ENCODE results near the gene SHD.

DNA sequence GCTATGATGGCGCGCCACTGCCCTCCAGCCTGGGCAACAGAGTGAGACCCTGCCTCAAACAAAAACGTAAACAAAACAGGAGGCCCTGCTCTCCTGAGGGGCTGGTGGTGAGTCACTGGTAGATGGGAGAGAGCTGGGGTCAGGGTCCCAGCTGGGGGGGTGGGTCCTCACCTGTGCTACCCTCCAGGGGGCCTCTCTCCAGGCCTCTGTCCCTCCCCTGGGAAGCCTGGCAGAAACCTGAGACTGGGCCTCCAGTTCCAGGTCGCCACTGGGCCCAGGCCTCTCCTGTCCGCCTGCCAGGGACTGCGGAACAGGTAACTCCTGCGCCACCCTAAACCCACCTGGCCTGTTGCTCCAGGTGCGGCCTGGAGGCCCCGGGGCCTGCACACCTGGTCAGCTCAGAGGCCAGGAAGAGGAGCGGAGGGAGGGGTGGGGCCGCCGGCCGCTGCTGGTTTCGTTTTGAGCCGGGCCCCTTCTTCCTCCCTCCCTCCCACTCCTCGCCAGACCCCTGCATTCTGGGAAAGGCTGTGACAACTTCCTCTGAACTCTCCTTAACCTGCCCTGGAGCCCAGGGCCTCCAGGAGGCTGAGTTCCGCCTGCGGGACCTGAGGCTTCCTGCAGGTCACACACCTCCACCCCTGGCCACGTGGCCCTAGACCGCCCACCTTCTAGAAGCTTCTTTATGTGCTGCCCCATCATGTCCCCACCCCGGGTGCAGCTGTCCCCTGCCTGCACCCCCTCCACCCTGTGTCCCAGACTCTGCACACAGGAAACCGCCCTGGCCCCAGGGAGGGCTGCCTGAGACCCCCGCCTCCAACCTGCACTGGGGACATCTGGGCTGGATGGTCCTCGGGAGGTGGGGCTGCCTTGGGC lies 17.4 kb upstream of the ZBTB7A start:
- PRO-cap, 2 experiments: no peak in any of the 2 experiments

GRCh38 chr19:4086232-4086993 lies 19.7 kb upstream of the ZBTB7A start:
- PRO-cap, 2 experiments: no peak in any of the 2 experiments

DNA sequence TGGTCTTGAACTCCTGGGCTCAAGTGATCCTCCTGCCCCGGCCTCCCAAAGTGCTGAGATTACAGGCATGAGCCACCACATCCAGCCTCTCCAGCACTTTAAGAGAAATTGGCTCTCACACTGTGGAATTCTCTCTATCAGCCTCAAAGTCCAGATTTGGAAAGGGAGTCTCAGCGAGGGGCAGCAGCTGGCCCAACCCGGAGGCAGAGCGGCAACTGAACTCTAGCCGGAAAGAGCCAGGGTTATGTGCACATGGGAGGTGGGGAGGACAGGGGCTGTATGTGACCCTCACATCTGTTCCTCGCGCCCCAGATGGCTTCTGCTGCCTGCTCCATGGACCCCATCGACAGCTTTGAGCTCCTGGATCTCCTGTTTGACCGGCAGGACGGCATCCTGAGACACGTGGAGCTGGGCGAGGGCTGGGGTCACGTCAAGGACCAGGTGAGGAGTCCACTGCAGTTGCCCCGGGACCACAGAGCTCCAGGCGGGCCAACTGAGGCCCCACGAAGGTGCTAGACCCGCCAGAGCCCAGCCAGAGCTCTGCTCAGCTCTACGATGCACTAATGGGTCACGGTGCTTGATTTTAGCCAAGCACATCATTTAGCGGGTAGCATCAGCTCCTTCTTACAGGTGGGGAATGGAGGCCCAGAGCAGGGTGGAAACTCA lies 1.3 kb downstream of the CREB3L3 start:
- PRO-cap, 2 experiments: no peak in any of the 2 experiments

GRCh38 chr19:4172446-4173163 lies 9.8 kb downstream of the SIRT6 start:
- PRO-cap, 2 experiments: no peak in any of the 2 experiments

DNA sequence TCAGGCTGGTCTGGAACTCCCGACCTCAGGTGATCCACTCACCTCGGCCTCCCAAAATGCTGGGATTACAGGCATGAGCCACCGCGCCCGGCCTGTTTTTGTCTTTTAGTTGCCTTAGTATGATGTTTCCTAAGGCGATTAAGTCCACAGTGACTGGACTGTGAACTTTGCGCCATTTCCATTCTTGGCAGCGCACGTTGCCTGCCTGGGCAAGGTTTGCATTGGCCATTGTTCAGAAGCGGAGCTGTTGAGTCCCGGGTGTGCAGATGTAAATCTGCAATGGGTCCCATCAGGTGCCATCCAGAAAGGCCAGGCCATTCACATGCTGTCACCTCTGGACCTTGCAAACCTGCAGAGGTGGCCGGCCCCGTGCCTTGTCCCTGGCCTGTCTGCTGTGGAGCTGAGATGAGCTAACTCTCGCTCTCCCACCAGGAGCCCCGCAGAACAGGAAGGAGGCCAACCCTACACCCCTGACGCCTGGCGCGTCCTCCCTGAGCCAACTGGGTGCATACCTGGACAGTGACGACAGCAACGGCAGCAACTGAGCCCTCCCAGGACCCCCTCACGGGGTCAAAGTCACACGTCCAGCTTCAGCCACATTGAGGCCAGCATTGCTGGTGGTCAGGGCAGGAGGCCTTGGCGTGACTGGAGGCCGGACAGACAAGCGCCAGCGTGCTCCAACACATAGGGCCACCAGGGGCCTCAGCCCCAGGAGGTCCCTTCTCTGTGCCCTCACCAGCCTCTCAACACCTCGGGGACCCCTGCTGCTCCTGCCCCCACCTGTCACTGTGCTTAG lies 10.7 kb upstream of the SHD start:
- PRO-cap, 2 experiments: no peak in any of the 2 experiments

DNA sequence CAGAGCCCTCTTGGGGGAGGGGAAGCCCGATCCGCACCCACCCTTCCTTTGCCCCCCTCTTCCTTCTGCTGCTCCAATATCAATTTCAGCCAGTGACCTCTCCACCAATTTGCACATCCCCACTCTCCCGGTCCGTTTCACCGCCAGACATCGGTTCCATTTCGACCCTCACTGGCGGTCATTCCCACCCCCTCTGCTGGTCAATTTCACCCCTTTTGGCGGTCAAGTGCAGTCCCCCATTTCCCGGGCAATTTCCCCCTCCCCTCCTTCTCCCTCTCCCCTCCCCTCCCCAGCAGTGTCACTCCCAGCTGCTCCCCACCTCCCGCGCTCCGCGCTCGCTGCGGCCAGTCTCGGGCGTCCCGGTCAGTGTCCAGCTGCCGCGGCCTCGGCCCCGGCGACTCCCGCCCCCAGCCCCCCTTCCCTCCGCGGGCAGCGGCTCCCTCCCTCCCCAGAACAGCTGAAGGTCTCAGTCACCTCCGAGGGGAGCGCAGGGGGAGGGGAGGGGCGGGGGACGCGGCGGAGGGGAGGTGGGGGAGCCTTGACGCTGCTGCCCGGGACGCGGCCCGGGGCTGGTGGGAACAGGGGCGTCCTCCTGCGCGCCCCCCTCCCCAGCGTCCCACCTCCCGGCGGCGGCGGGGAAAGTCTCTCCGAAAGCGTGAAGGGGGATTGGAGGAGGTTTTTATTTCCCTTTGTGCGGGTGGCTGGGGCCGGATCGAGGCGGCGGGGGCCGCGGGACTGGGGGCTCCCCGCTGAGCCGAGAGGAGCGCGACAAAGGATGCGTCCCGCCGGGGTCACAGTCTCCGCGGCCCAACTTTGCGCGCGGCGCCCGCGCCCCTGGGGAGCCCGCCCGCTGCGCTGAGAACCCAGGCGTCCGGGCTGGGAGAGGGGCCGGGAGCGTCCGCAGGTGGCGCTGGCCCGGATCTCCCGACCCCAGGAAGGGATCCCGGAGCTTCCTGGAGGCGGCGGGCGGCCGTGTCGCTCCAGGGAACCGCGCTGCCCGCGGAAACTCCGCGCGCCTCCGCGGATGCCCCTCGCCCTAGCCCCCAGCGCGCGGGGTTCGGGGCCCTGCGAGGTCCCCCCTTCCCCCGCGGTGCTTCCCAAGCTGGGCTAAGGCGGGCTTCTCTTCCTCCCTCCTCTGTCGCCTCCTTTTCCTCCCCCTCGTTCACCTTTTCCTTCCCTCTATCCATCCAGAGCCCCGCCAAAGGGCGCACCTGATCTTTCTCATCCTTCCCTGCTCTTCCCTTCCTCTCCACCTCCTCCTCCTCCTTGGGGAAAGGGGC lies at the start of gene SHD:
SHD (plus strand) TSS at position 544 of the 1,280 bp plus-strand sequence.
- PRO-cap, 2 experiments: peak in 1 of 2 experiments; most common plus-strand start position 347 of the sequence (in 1); most common minus-strand start position 400 of the sequence (in 1)

GRCh38 chr19:4327104-4328077 lies 11.2 kb downstream of the STAP2 start:
- PRO-cap, 2 experiments: no peak in any of the 2 experiments

DNA sequence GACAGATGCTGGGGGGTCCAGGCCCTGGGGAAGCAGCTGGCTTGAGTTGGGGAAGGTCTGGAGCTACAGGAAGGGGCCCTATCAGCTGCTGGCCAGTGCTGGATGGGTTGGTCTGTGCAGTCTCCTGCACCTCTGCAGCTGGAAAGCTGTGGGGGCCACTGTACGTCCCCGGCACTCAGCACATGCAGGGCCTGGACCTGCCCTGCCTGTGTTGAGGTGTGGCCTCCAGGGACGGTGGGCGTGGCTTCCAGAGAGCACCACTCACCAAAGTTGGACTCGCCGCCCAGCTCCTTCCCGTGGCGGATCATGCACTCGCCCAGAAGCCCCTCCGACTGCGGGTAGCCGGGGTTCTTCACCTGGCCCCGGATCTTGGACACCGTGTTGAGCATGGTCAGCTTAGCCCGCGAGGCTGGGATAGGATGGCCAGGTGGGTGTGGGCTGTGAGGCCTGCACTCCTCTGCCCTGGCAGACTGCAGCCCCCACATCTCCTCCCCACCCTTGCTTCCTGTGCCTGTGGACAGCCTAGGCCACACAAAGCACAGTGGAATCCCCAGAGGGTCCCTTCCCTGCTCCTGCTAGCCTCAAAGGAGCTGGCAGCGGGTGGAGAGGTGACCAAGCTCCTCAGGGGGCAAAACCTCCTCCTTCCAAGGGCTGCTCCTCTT lies 22.0 kb downstream of the MPND start:
- PRO-cap, 2 experiments: no peak in any of the 2 experiments

DNA sequence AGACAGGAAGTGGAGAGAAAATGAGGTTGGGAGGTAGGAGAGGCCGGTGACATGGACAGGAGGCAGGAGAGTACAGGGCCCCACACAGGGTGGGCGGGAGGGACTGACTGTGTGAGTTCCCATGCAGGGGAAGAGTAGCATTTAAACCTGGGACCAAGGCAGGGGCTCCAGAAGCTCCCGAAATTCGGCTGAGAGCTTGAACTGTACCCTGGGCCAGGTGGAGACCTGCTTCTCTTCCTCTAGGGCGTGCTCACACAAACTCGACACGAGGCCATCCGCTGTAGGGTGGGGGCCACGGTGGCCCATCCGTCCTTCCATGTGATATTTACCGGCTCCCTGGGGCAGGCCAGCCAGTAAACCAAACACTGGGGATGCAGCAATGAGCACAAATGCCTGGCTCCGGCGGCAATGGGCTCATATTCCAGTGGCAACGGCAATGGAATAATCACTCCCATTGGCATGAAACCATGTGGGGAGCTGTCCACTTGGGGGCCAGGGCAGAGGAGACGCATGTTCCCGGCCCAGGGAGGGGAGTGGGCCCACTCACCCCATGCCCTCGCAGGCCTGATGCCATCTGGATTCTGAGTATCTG lies 10.9 kb downstream of the SH3GL1 start:
- PRO-cap, 2 experiments: no peak in any of the 2 experiments

DNA sequence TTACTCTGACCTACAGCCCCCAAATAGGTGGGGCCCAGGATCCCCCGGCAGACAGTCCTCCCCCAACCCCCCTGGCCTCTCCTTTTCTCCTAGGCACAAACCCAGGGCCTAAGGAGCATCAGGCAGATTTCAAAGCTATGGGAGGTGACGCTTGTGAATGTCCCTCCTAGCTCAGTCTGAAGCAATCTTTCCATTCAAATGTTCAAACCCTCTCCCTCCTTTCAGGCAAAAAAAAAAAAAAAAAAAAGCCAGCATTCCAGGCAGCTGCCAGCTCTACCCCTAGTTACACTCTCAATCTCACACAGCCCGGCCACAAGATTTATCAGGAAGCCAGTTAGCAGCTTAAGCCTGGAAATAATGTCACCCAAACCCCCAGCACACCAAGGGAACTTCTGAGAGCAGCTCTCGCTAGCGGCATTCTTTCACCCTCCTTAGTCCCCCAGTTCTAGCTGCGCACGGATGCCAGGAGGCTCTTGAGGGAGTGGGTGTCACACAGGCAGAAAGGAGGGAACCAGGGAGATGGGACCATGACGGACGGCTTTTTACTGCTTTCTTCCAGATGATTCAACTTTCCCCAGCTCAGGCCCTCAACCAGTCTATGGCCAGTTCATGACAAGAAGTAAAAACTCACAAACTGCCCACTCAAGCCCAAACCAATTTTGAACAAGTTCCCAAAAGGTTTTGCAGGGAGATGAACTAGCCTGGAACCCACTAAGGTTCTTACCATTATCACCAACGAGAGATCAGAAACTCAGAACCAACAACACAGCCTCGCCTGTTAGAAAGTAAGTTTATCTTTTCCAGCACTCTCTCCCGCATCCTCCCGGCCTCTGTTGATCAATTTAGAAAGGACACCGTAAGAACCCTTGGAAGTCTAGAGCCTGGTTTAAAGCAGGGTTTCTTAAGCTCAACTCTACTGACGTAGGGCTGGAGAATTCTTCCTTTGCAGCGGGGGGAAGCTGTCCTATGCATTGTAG lies 6.2 kb downstream of the SH3GL1 start:
- PRO-cap, 2 experiments: peak in 1 of 2 experiments; most common plus-strand start position 282 of the sequence (in 1); most common minus-strand start position 178 of the sequence (in 1)

GRCh38 chr19:4504221-4504916 lies 13.9 kb downstream of the PLIN4 start:
- PRO-cap, 2 experiments: no peak in any of the 2 experiments

DNA sequence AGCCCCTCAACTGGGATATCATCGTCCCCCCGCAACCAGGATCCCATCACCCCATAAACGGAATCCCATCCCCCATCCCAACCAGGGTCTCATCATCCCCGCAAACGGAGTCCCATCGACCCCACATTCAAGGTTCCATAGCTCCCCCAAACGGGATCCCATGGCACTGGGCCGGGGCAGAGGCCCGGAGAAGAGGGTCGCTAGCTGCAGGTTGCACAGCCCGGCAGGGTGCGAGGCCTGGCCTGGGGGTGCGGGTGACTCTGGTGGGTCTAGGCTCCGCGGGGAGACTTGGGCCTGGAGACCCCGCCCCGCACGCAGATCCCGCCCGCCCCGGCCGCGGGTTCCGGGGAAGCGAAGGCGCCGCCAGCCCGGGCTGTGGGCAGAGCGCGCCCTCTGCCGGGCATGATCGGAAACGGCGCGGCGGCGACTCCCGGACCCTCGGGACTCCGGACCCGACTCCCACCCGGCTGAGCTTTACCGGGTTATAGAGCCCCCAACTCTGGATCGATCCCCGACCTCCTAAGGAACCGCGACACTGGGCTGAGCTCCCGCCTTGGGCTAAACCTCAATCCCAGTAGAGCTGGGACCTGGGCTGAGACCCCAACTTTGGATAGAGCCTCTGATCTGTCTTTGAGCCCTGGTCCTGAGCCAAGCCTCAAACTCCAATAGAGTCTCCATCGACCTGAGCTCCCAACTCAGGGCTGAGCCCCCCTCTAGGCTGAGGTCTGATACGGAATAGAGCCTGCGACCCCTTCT lies 3.1 kb upstream of the TNFAIP8L1 start:
- PRO-cap, 2 experiments: peak in 1 of 2 experiments; most common plus-strand start position 407 of the sequence (in 1); most common minus-strand start position 262 of the sequence (in 1)

GRCh38 chr19:4653873-4654278 lies 14.6 kb downstream of the TNFAIP8L1 start:
- PRO-cap, 2 experiments: no peak in any of the 2 experiments

DNA sequence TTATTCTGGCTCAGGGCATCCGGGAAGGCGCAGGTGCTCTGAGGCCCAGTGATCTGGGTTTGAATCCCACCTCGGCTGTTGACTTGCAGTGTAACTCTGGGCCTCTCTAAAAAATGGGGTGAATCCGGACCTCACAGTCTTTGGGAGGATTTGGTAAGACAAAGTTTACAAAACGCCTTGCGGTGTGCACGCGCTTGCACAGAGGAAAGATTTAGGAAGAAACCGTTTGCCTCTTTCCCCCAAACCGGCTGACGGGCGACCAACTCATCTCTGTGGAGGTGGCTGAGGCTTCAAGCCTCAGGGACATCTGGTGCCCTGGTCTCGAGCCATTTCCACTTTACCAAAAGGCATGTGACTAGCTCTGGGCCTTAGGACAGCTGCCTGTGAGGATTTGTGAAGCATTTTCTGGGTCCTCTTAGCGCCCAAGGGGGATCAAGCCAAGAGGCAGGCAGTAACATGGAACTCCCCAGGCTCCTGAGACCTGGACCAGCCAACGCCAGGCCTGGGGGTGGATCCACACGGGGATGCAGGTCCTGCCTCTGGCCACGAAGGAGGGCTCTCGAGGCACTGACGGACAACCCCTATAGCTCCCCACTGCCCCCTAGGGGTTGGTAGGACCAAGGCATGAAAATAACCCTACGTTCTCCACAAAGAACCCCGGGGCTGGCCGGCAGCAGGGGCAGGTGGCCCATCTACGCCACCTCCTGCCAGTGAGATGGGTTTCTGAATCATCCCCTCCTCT lies 6.8 kb upstream of the MYDGF start:
- PRO-cap, 2 experiments: no peak in any of the 2 experiments

GRCh38 chr19:4699207-4699608 lies 24.4 kb downstream of the DPP9 start:
- PRO-cap, 2 experiments: no peak in any of the 2 experiments

GRCh38 chr19:4703651-4704753 lies 19.6 kb downstream of the DPP9 start:
- PRO-cap, 2 experiments: no peak in any of the 2 experiments

DNA sequence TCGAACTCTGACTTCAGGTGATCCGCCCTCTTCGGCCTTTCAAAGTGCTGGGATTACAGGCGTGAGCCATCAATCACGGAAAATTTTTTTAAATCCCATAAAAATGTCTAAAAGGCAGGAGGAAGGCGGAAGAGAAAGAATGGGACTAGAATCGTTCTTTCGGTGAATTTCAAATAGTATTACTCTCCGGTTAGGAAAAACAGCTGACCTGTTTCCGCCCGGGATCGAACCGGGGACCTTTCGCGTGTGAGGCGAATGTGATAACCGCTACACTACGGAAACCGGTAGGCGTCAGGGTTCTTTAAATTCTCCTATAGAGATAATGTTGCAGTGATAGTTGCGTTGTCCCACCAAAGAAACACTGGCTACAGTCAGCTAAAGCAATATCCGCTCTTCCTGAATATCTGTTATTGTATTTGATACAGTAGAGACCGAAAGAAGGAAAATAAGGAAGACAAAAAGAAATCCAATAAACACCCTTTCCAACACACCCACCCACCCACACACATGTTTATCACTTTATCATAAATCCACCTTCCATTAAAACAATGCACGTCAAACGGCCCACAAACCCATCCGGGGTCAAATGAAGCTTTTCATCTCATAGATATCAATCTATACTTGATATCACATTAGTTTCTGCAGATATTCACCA lies 911 bp upstream of the DPP9 start:
- PRO-cap, 2 experiments: peak in 1 of 2 experiments; most common plus-strand start position 322 of the sequence (in 1); most common minus-strand start position 282 of the sequence (in 1)

DNA sequence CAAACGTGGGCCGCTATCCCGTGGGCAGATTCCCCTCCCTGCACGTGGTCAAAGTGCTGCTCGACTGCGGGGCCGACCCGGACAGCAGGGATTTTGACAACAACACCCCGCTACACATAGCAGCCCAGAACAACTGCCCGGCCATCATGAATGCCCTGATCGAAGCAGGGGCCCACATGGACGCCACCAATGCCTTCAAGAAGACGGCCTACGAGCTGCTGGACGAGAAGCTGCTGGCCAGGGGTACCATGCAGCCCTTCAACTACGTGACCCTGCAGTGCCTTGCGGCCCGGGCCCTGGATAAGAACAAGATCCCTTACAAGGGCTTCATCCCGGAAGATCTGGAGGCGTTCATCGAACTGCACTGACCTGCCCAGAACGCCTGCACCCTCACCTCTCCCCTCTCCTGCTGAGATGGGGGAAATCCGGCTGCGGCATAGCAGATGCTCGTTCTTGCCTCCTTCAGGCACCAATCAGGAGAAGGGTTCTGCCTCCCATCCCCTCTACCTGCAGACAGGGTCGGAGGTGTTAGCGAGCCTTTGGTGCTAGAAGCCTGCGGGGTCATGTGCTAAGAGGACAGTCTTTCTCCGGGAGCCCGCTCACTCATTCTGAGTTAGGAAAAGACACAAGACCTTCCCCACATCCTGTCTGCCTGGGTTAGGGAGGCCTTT lies 2.1 kb downstream of the FEM1A start:
- PRO-cap, 2 experiments: no peak in any of the 2 experiments

GRCh38 chr19:4794168-4795430 lies 3.1 kb downstream of the FEM1A start:
- PRO-cap, 2 experiments: no peak in any of the 2 experiments

DNA sequence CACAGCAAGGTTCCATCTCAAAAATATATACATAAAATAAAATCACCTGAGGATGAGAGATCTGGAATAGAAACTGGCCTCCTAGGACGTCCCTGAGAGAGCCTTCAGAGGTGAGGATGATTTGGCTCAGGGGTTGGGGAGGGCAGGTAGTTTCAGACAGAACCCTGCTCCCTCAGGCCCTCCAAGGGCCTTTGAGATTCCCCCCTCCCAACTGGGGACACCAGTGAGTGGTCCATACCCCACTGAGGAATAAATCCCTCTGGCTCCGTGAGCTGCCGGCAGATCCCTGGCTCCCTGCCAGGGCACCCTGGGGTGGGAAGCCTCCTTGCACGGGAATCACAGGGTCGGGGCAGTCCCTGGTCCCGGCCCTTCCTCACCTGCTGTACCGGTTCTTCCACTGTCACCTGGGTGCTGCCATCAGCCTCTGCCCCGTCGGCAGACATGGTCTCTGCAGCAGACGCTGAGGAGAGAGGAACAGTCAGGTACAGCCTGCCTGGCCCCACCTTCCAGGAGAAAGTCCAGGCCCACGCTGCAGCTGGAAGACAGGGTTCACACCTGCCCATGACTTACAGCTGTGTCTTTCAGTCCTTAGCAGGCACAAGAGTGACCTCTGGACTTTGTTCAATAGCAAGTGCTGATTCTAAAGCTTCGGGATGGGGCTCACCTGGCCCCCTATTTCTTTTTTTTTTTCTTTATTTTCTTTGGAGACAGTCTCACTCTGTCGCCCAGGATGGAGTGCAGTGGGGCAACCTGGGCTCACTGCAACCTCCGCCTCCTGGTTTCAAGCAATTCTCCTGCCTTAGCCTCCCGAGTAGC lies 6.3 kb downstream of the PLIN3 start:
- PRO-cap, 2 experiments: no peak in any of the 2 experiments

Measured in cerebral cortex (tissue), 2 donors.